ENCODE measurements around the genes FFAR4 and FRA10AC1.

DNA sequence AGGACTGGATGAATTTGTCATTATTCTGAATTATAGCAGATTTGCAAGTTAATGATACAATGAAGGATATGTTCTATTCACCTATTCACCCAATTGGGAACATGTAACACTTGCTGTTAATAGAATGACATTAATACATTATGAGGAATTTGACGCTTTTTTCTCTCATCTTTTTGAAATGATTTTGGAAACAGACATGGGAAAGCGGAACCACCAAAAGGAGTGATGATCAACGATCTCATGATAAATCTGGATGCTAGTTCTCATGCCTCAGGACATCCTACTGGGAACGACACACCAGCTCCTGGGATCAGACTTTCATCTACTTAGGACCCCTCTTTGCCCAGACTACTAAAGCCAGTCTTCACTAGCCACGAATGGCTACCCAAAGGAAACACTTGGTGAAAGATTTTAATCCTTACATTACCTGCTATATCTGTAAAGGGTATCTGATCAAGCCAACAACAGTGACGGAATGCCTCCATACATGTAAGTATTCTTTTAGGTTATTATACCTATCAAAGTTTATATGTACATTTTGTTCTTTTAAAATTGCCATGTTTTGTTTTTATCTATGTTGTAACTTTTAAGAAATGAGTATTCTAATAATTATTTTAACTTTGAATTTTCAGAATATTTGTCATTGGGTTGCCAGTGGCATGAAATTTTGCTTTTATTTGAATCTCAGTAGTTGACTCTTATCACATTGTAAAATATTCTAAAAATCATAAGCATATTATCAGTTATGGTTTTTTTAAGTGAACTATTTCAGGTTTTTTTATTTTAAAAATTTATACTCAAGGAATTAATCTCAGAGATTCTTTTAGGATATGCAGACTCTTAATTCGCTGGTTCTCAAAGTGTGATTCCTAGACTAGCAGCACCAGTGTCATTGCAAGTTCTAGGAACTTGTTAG lies 2.3 kb downstream of the PCGF5 start:
- PRO-cap: no peak

GRCh38 chr10:91246018-91246790 lies 25.7 kb downstream of the PCGF5 start:
- PRO-cap: no peak

- PRO-cap: no peak
Observed at GRCh38 chr10:91552211-91552705, 80.6 kb downstream of the PPP1R3C start.

DNA sequence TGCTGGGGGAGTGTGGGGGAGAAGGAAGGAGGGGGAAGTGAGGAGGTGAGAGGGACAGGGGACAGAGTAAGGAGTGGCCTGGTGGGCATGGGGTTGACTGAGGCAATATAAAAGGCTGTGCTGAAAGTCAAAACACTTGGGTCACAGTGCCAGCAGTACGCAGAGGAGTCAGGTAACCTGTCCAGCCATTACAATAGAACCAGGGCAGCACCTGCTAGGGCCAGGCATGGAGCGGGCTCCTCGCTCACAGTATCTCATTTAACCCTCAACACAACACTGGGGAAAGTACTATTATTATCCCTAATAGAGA lies 43.2 kb downstream of the PPP1R3C start:
- PRO-cap: no peak

GRCh38 chr10:91883463-91884476 lies 25.5 kb downstream of the FGFBP3 start:
- PRO-cap: bidirectional peak, plus-strand start at chr10:91883846, minus-strand start at chr10:91883753

DNA sequence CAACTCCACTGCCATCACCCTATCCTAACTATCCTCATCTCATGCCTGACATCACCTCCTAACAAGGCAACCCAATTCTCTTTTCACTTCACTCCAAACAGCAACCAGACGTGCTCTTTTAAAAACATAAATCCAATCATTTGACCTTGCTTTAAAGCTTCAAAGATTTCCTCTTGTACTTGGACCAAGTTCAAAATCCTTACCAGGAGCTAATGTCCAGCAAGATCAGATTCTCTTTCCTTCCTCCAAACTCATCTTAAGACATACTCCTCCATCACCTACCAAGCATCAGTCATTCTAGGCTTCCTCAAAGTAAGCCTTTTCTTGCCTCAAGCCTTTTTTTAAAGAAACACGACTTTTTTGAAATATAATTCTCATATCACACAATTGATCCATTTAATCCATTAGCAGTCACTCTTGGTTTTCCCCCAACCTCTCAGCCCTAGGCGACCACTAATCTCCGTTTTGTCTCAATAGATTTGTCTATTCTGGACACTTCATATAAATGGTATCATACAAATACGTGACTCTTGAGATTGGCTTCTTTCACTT lies 138.9 kb downstream of the CPEB3 start:
- PRO-cap: no peak

GRCh38 chr10:92268818-92269258 lies 22.0 kb downstream of the CPEB3 start:
- PRO-cap: no peak

DNA sequence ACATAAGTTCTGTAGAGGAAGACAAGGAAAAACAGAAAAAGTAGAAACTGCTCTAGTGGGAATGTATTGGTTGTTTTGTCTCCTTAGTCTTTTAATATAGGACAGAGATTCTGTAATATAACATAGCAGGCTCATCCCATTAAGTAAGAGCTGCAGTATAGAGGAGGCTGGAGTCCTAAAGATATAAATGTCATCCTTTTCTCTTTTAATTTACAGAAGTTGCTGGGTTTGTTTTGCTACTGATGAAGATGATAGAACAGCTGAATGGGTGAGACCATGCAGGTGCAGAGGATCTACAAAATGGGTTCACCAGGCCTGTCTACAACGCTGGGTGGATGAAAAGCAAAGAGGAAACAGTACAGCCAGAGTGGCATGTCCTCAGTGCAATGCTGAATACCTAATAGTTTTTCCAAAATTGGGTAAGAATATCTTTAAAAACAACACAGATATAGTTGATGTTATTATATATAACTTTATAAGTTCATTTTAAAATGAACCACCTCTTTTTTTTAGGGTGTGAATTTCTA lies 20.0 kb downstream of the MARCHF5 start:
- PRO-cap: no peak

DNA sequence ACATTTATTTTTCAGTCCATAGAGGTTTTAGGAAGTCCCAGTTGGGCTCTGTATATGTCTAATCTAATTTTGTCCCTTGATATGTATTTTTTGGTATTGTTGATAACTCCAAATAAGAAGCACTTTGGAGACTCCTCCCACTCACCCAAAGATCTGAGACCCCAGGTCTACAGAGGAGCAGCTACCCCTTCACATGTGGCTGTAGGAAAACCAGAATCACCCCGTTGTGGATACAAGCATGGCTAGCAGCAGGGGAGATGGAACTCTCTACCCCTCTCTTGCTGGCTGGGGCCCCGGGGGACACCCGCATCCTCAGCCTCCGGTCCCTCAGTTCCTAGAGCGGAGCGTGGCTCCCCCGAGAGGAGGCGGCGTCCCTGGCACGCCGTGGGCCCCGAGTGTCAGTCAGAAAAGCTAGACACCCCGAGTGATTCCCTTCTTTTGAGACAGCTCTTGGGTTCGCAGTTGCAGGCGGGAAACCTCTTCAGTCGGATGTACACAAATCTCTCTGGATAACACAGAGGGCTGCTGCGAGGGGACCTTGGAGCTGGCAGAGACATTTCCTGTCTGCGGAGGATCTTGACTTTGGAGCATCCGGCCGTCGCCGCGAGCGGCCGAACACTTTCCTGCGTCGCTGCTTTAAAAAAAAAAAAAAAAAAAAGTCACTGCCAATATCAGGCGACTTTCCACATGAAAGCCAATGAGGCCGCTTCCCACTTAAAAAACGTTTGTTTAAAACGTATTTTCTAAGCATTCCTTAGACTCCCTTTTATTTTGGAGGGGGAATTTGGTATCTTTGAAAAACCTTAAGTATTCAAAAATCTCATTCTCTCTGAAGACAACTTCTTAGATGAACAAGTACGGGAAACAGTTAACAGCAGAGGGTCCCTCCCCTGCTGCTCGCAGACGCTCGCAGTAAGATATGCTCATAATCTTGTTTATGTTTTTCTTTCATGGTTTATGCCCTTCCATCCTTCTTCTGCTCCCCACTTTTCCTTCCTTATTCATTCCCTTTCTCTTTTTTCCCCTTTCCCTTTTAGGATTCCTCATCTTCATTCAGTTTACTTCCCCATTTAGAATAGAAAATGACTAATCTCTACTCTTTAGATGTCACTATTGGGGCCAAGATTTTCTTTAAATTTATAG lies 9.8 kb downstream of the HHEX start:
- PRO-cap: no peak

- PRO-cap: no peak
Observed at GRCh38 chr10:92742044-92743005, 52.6 kb downstream of the HHEX start.

DNA sequence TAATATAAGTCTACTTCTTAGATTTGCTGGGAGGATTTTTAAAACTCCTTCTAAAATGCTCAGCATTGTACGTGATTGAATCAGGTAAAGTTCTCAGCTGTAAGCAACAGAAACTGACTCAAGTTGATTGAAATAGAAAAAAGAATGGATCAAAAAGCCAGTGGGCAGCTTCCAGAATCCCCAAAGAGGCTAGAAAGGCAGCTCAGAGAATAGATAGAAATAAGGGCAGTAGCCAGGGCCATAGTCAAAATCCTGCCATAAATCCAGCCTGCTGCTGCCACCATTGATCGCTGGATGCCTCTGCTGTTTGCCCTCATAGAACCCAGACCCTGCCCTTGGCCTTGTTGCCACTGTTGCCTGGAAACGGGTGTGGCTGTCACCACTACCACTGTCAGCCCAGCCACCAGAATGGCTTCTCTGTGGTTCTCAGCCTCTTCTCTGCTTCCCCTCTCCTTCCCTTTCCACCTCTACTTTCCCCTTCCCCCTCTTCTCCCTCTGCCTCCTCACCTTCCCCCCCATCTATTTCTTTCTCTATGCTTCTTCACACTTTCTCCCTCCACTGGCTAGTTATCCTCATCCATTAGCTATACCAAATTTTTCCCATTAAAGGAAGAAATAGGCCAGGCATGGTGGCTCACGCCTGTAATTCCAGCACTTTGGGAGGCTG lies 57.8 kb downstream of the HHEX start:
- PRO-cap: no peak

DNA sequence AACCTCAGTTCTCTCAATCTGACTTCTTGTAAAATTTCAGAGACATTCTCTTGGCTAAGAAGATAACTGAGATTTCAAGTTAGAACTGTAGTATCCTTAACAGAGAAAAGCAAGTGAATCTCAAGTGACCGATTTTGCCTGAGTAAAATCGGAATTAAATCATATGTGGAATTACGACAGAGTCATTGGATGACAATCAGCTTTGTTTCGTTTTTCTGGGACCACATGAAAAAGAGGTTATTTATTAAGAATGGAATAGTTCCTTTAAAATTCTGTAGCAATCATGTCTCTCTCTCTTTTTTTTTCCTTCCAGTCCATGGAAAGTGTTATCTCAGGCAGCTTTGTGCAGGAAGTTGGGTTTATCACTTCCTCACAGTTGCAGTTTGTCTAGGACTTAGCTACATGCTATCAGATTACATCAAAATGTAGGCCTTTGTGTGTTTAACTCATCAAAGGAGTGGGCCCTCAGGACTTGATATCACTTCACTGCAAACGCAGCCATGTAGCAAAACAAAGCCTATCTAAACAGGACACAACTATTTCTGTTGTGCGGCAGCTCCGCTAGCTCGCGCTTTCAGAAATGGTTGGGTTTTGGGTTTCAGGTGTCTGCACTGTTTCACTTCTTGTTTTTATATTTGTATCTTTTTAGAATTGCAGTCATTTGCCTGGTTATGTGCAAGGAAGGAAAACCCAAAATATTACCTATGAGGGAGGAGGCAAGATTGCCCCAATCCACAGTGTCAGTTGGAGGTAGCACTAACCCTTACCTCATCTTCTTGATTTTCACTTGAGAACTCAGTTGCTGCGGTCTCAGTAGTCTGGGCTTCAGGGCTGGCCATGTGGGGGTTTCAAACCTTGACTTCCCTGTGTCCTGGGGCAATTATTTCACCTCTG lies 66.5 kb downstream of the HHEX start:
- PRO-cap: no peak

DNA sequence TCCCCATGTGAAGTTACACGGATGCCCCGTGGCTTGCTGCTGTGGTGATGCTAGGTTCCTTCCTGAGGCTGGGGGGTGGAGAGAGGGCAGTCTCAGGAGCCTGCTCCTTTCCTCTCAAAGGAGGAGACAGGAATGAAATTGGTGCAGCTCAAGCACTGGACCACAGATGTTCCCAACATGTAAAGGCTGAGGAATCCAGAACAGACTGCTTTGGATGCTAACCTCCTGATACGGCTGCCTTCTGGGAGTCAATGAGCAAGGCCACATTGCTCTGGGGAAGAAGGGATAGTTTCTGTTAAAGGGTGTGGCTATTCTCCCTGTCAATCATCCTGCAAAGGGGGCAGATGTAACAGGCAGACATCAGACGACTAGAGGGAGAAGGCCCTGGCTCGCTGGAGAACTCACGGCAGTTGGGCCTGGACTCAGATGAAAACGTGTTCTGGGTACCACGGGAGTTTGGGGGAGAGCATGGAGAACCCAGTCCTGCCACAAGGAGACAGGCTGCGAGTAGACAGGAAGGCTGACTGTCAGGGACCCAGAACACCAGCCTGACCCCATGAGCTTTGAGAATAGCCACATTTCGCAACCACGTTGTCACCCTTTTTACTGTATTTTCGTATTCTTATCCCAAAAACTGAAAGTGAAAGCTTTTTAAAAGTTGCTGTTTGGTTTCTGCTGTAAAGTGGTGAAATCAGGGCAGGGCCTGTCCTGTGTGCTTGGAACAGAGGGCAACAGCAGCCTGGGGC lies 95.5 kb downstream of the MYOF start:
- PRO-cap: no peak

DNA sequence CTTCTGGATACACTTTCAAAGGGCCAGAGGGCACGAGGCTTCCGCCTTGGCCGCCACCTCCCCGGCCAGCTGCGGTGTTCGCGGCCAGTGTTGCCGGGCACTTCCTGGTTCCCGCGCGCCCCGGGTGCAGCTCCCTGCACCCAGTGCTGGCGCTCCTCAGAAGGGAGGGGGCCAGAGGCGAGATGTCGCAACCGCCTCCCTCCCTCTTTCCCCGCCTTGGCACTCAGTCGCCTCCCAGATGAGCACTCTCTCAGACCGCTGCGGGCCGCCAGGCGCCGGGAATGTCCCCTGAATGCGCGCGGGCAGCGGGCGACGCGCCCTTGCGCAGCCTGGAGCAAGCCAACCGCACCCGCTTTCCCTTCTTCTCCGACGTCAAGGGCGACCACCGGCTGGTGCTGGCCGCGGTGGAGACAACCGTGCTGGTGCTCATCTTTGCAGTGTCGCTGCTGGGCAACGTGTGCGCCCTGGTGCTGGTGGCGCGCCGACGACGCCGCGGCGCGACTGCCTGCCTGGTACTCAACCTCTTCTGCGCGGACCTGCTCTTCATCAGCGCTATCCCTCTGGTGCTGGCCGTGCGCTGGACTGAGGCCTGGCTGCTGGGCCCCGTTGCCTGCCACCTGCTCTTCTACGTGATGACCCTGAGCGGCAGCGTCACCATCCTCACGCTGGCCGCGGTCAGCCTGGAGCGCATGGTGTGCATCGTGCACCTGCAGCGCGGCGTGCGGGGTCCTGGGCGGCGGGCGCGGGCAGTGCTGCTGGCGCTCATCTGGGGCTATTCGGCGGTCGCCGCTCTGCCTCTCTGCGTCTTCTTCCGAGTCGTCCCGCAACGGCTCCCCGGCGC lies at the start of gene FFAR4:
Gene FFAR4 (plus strand): TSS at position 226 of the 841 bp plus-strand sequence.
- PRO-cap: no peak

DNA sequence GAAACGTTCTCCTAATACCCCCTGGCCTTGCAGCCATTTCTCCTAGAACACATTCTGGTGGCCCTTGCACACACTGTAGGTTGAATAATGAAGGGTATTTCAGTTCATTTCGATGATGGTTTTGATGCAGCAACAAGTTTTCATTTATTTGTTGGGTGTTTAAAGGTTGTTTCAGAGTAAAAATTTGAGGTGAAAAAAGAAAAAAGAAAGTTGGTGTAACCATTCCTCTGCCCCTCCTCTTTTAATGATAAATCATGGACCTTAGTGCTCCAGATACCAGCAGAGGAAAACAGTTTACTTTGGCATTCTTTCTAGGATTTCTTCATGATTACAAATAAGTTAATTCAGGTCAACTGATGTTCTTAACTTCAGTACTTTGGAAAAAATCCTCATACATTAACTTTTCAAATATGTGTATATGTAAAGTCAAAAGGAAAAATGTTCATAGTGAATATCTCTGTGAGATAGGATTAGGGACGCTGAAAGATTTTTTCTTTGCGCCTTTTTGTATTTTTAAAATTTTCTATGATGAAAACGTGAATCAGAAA lies 2.0 kb upstream of the RBP4 start:
- PRO-cap: no peak

GRCh38 chr10:93702001-93702287 lies 448 bp downstream of the FRA10AC1 start:
- PRO-cap: no peak

DNA sequence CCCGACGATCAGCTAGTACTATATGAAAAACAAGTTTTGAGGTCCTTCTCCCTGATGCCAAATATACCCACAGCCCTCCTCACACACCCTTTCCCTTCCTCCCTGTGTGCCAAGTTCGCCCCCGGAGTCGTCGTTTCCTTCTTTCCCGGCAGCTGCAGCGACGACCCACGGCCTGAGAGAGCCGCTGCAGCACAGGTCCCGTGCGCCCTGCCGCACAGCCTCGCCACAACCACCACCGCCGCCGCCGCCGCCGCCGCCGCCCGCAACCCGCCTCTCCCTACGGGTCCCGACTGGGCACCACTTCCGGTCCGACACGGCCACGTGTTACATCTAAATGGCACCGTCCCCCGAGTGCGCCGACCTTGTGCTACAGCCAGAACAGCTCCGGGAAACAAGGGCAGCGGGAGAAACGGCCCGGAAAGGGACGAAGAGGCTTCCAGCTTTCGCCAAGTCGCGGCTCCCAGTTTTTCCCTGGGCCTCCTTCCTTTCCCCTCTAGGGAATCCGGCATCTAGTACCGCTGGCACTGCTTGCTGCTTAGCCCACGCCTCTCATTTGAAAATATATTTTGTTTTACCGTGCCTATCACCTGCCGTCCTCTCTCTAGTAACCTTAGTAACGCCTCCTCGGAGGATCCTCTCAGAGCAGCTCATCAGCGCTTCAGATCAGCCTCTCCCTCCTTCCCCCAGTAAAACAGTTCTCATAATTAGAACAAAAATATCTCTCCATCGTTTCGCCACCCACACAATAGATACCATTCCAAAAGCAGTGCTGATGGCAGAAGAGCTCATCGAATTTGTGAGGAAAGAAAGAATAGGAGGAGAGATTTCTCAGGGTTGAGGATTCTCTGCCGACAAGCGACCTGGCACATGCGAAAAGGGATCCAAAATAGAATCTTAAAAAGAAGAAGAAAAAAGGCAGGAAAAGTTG lies at the start of gene FRA10AC1:
Gene FRA10AC1 (minus strand): TSS at position 305 of the 928 bp plus-strand sequence.
- PRO-cap: bidirectional peak, plus-strand start at position 381 of the sequence, minus-strand start at position 258 of the sequence

DNA sequence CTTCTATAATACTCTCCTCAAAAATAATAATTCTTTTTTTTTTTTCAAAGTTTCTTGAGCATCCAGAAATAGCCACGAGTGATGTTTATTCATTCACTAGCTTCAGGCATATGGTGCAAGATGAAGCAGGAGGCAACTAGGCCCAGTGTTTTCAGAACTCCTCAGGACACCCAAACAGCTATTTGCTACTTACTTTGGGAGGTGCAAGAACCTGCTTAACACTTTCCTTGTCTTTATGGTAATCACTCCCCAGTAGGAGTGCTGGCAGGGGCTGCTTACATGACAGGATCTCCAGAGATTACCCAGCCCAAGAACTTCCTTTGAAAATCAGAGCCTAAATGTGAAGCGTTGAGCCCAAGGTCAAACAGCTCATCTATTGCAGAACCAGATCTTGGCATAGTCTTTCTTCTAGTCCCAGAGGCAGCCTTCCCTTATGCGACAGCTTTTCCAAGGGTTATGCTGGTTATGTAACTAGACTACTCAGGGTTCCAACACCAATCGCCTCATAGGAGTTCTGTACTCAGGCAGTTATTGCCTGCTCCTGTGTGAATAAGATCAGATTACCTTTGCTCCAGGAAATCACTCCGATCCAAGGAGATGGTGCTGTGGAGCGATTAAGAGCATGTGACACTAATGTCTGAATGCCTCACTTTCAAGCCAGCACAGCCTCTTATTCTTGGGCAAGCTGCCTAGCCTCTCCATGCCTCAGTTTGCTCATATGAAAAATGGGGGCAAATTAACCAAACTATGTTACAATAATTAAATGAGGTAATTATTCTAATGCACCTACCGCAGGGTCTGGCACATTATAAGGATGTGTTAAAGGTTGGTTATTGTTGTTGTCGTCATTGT lies 8.5 kb upstream of the LGI1 start:
- PRO-cap: no peak

- PRO-cap: no peak
Observed at GRCh38 chr10:93753669-93754127, 4.0 kb upstream of the LGI1 start.

GRCh38 chr10:93815146-93815423 lies 57.3 kb downstream of the LGI1 start:
- PRO-cap: no peak

All from paraaortic lymph node (tissue), 1 donor.